Left common carotid artery plus branches (tissue), 1 donor: ENCODE data around the gene FRG1.

GRCh38 chr4:187613504-187614014 lies 382.0 kb upstream of the ZFP42 start:
- PRO-cap = no peak

- PRO-cap = no peak
Observed at GRCh38 chr4:187672573-187672860, 323.1 kb upstream of the ZFP42 start.

GRCh38 chr4:188159388-188160263 lies 20.4 kb downstream of the TRIML1 start:
- PRO-cap = no peak

DNA sequence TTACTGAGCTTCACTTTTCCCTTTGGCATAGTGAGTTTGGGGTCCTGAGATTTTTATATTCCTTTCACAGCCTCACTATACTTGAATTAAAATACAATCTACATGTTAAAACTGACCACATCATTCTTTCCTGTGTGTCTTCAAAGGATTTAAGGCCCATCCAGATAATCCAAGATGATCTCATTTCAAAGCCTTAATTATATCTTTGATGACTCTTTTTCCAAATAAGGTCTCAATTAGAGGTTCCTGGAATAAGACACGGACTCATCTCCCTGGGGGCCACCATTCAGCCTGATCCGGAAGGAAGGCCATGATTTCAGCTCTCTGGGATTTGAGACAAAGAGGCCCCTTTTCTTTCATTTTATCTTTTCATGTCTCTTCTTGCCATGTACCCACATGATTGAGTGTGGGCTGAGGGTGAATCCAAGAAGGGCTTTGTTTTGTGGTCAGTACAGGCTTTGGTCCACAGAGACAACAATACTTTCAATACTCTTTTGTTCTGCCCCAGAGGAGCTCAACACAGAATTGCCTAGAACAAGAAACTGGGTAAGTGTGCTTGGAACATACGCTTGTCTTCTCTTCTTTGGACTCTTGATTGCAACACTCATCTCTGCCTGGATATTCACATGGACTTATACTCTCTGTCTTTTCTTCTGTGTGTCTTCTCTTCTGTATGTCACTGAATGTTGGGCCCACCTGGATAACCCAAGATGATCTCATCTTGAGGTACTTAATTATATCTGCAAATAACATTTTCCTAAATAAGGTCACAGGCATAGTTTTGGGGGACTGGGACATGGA lies 261.2 kb downstream of the TRIML1 start:
- PRO-cap = no peak

DNA sequence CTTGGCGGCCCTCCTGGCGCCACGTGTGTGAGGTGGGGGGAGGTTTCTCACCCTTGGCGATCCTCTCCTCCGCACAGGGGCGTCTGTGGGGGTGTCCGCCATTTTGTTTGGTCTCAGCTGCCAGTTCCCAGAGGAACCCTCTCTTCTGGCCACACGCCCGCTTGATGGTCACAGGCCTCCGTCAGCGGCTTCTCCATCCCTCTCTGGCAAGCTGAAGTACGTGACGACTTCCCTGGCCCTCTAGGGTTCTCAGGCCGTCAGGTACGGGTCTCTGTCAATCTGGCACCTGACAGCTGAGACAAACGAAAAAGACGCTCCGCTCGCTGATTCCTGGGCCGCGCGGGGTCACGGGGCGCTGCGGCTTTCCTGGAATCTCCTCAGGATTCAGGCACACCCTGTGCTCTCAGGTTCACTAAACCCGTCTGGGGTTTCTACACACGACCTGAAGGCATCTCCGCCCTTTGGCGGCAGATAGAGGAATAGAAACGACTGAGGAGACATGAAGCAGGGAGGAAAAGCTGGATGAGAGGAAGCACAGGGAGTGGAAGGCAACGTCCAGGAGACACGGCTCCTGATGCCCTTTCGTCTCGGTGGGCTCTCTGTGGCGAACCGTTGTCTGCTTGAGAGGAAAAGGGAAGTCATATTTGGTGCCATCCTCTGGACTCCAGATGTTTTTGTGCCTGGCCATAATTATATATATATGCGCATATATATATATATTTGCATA lies 272.8 kb downstream of the TRIML1 start:
- PRO-cap = no peak

DNA sequence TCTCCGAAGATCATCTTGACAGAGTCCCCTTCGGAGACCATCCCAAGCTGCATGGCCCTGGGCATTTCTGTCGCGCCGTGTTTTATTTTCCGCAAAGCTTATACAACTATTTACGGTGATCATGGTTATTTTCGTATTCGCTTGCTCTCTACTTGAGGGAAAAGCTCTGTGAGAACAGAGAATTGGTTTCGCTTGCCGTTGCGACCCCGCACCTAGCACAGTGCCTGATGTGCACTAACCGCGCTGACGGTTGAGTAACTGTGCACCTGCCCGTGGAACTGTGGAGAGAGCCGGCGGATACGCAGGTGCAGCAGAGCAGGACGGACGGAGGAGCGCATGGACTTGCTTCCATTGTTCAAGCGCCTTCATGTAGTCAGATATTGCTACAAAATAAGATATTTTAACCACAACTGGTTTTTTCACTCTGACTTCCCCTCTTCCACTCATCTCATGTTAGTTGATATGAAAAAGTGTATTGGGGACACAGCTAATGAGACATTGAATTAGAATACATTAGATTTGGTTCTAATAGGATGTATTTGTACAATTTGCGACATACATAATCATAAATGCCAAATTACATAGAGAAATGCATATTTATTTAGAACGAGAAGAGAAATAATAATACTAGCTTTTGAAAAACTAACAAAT lies 416.2 kb downstream of the TRIML1 start:
- PRO-cap = no peak

GRCh38 chr4:188656988-188657217 lies 517.7 kb downstream of the TRIML1 start:
- PRO-cap = no peak

DNA sequence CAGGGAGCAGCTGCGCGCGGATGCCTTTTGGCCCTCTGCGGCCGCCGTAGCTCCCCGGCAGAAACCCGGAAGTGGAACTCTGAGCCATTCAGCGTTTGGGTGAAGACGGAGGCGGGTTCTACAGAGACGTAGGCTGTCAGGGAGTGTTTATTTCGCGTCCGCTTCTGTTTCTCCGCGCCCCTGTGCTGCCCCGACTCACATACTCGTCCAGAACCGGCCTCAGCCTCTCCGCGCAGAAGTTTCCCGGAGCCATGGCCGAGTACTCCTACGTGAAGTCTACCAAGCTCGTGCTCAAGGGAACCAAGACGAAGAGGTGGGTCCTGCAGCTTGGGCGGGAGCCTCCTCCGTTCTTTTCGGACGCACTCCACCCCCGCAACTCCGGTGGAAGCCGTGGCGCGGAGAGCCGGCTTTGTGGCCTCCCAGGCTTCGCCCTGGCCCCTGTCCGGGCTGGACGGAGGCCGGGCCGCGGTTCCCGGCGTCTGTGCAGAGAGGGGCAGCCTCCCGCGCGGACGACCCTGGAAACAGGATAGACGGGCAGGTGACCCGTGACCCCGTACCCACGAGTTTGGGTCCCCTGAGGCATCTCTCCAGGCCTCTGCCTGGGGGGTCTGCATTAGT lies at the start of gene FRG1:
Gene FRG1, plus strand, starts transcription at position 114 of the 618 bp plus-strand sequence.
- PRO-cap = bidirectional peak, plus-strand start at position 210 of the sequence, minus-strand start outside the sequence

DNA sequence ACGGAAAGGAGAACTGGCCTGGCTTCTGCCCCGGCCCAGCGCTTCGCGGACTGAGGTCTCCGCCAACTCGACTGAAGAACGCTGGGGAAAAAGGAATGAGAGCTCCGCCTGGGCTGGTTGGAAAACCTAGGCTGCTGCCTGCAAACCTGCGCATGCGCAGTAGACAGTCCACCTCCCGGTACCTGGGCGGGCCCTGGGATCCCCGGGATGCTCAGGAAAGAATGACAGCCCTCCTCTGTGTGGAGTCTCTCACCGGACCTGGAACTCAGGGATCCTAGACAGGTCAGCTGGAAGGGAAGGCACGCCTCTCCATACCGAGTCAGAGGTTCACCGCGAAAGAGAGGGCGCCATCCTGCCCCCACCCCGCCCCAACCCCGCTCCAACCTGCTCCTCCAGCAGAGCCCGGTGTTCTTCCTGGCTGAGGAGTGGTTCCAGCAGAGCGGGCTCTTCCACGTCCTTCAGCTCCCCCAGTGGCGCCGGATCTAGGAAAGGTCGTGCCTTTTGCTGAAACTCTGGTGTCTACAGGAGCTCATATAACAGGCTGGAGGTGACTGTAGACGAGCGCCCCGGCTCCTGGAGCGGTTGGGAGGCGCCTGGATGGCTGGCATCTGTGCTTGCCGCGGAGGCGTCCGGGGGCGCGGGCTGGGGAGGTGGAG lies 5.9 kb downstream of the FRG2 start:
- PRO-cap = no peak